ENCODE results near the genes FRMPD4 and GPM6B.

GRCh38 chrX:11138541-11139499 is 27.7 kb downstream of the HCCS start:
- RRBS, result 86% methylated on average over 8 of the region's 61 CpGs

DNA sequence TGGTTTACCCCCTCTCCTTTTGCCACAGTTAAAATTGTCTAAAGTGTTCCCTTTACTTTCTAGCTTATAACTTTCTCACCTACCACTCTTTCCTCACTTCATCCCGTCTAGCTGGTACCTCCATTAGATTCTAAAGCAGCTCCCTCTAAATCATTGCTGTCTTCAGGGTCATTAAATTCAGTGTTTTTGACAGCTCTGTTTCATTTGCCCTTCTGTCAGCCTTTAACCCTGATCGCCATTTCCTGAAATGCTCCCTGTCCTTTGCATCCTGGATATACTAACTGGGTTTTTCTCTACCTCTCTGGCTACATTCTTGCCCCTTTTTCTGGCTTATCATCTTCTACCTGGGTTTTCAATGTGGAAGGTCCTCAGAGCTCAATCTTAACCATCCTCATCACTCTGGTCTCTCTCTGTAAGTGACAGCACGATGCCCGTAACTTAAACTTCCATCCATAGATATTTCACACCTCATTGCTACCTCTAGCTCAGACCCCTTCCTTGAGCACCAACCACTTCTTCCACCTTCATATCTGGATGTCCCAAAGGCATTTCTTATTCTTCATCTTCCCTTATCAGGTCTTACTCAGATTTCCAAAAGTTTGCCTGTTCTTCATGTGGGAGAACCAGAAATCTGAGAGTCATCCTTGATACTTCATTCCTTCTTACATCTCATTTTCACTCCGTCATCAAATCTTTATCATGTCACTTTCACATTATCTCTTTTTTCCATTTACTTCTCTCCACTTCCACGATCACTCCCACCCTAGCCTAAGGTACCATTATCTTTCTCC is 80.7 kb downstream of the HCCS start:
- RRBS, result no CpG with 5 or more reads among the region's 6 CpGs

DNA sequence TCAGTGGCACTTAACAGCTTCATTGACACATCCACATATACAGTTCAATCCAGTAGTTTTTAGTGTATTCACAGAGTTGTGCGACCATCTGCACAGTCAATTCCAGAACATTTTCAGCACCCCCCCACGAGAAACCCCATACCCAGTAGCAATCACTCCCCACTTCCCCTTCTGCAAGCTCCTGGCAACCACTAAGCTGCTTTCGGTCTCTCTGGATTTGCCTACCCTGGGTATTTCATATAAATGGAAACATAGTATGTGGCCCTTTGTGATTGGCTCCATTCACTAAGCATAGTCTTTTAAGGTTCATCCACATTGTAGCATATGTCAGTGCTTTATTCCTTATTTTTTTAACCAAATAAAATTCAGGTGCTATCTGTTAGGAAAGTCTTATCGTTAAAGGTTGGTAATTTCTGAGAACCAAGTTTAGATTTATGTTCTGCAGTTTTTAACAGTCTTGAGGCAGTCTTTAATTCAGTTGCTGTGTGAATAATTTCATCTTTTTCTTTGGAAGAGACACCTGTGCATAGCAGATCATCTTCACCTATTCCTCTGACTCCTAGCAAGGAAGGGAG is 10.1 kb downstream of the MSL3 start:
- RRBS, result no CpG with 5 or more reads among the region's 4 CpGs

GRCh38 chrX:11786996-11787195 is 28.9 kb downstream of the MSL3 start:
- RRBS, result no CpG with 5 or more reads among the region's 3 CpGs

GRCh38 chrX:11941167-11941484 is 183.1 kb downstream of the MSL3 start:
- RRBS, result no CpG with 5 or more reads among the region's 8 CpGs

GRCh38 chrX:12079169-12079412 is 59.2 kb upstream of the FRMPD4 start:
- RRBS, result no CpG with 5 or more reads among the region's 2 CpGs

DNA sequence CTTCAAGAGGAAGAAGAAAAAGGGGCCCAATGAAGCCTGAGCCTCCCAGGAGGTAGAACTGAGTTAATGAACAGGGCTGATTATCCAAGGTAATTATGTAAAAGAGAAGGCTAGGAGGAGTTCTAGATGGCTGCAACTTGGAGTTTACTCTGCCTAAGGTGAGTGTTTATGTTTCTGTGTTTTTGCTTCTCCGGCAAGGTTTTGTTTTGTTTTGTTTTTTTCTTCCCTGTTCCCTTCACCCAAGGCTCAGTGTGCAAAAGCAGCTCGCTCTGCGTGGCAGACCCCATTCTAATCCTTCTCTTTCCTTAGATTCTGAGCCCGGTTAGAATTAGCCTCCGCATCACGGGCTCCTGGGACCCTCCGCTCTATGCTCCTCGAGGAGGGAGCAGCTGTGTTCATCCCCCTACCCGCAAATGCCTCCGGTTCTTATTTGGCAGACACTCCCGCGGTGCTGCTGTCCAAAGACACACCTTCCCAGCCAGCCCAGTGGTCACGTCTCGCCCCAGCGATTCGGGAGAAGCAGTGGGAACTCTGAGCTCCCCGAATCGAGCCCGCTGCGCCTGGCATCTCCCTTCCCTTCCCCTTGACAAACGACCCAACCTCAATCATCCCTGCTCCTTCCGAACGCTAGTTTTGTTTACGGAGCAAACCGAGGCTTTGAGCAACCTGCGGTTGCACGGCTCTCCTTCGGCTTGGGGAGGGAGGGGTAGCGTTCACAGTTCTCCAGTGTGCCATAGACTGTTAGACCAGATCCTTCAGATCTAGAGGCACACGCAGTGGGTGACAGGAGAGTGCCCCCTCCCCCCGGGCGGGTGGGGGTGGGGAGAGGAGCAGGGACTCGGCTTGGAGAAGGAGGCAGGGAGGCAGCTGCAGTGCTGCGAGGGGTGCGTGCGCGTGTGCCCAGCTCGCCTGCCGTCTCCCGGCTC is at the start of gene FRMPD4:
FRMPD4 (plus strand) TSS at position 866 of the 926 bp plus-strand sequence.
- RRBS, result 47% methylated on average over 6 of the region's 40 CpGs

- RRBS, result no CpG with 5 or more reads among the region's 4 CpGs
These were observed 28.2 kb upstream of the TMSB4X start for GRCh38 chrX:12946671-12947120.

GRCh38 chrX:12954852-12955390 is 20.0 kb upstream of the TMSB4X start:
- RRBS, result no CpG with 5 or more reads among the region's 7 CpGs

DNA sequence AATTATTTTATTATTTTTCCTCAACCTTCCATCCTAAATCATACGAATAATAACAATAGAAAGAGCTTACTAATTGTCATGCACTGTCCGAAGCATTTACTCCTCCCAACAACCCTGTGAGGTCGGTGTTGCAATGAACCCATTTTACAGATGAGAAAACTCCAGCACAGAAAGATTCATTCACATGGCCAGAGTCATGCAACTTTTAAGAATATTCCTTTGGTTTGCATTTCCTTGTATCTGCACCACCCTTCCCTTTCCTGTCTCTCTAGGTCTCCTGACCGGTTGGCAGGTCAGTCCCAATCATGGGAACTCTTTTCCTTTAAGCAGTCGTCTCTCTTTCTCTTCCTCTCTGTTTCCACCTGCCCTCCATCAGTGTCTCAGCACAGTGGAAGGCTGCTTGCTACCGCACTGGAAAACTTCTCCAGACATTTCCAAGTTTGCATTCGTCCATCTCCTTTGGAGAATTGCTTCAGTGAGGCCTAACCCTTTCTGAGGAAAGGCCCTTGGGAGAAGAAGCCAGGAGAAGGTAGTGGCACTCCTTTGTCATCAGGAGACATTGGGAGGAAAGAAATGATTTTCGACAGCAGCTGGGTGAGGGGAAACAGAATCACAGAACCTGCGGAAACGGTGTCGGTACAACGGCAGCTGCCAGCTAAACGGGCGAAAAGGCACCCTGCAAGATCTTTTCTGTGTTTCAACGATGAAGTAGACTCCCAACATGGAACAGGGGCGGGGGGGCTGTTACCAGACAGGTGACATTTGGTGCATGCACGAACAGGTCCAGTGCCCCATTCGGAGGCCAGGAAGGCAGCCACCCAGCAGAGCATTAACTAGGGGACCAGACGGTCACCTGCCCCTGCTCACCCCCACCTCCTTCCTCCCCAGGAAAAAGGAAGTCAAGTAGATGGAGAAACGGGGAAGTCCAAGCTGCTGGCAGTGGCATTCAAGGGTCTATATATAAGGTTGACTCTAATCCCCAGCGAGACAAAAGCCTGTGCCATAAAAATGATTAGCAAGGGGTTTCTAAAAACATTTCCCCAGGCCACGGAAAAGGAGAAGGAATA is 1.7 kb upstream of the TMSB4X start:
- RRBS, result no CpG with 5 or more reads among the region's 22 CpGs

GRCh38 chrX:12986420-12986946 is 11.6 kb downstream of the TMSB4X start:
- RRBS, result no CpG with 5 or more reads among the region's 3 CpGs

DNA sequence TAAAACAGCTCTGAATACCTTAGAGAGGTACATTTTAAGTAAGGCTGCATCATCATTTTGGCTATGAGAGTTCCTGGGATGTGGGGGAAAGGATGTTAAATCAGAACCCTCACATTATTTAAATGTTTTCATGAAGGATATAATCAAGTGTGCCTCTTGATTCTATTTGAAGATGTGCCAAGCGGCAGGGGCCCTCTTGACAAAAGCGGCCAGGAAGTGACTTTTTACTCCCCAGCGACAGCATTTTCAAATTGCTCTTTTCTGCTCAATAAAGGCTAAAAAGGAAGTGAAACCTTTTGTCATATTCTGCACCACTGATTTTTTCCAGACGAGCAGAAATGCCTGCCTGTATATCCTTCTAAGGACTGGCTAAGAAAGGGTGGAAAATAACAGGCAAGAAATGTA is 25.3 kb downstream of the TMSB4X start:
- RRBS, result no CpG with 5 or more reads among the region's 4 CpGs

GRCh38 chrX:13089958-13090620 is 45.7 kb upstream of the FAM9C start:
- RRBS, result no CpG with 5 or more reads among the region's 9 CpGs

- RRBS, result no CpG with 5 or more reads among the region's 6 CpGs
These were observed 123.5 kb upstream of the FAM9C start for GRCh38 chrX:13167876-13168273.

GRCh38 chrX:13203377-13203697 is 116.5 kb downstream of the ATXN3L start:
- RRBS, result no CpG with 5 or more reads among the region's 4 CpGs

DNA sequence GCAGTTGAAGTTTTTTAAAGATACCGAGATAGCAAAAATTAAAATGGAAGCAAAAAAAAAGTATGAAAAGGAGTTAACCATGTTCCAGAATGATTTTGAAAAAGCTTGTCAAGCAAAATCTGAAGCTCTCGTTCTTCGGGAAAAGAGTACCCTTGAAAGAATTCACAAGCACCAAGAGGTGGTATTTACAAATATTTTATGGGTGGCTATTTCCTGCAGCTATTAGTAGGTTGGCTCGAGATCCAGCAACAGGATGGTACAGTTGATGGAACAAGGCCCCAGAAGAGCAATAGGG is 12.2 kb downstream of the OFD1 start:
- RRBS, result no CpG with 5 or more reads among the region's 4 CpGs

DNA sequence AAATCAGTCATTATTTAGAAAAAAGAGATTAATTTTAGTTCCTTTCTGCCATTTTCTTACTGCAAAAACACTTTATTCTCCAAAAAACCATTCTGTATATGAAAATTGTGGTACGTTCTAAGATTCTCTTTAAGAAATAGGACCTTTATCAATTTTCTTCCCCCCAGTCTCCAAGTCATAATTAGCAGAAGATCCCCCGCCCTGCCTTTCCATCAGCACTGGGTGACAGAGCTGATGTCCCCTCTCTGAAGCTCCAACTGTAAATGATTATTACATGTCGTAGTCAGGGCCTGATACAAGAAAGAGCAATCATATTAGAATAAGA is 862 bp downstream of the GPM6B start:
- RRBS, result no CpG with 5 or more reads among the region's 3 CpGs

- RRBS, result 24% methylated on average over 3 of the region's 14 CpGs
These were observed at the start of gene GPM6B for GRCh38 chrX:13816867-13817453. GPM6B (minus strand) TSS chrX:13817093.

GRCh38 chrX:14064916-14065257 is 35.2 kb upstream of the GEMIN8 start:
- RRBS, result no CpG with 5 or more reads among the region's 12 CpGs

- RRBS, result no CpG with 5 or more reads among the region's 15 CpGs
These were observed 80.1 kb upstream of the GEMIN8 start for GRCh38 chrX:14109761-14110182.